Calu3 (cell line): Measurements from ENCODE around the gene CDKN2AIP.

GRCh38 chr4:182191244-182191552 lies 52.0 kb upstream of the TENM3 start:
- PRO-cap, result no peak

DNA sequence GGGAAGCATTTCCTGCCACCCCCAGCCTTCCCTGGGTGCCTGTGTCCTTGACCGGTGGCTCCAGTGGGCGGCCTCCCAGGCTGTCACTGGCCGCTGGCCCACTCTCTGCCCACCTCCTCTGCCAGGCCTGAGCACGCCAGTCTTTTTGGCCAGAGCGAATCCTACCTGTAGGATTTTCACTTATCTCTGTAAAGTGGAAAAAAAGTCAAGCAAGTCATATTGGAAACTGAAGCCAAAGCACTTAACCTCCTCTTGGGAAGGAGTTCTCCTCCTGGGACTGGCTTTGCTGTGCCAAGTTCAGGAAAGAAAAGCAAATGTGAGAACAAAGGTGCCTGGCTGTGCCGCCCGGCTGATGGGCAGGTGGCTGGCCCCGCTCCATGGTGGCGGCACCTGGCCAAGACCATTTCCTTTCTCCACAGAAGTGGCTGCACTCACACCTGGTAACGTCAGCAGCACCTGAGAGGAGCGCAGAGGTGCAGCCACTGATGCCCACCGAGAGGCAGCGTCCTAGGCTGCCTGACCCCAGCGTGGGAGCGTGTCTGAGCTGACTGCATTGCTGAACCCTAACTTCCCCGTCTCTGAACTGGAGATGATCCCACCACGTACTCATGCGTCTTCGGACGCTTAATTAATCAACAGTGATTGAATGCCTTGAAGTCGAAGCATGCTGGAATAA lies 54.3 kb downstream of the DCTD start:
- PRO-cap, result no peak

DNA sequence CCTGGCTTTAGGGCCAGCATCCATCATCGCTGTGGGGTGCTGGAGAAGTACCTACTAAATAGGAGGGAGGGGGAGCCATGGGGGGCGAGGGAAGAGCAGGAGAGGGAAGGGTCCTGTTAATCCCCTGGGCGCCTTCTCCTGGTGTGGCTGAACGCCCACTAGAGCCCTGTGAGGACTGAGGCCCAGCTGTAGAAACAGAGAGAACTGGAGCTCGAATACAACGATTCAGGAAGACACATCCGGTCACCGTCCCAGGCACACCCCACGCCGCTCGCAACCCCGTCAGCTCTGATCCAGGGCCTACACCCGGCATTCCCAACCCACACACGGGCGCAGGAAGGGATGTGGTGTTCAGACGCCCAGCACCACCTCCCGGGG lies 525 bp downstream of the DCTD start:
- PRO-cap, result bidirectional peak, plus-strand start at position 246 of the sequence, minus-strand start at position 219 of the sequence

GRCh38 chr4:182918254-182918573 lies 1.0 kb upstream of the DCTD start:
- PRO-cap, result no peak

DNA sequence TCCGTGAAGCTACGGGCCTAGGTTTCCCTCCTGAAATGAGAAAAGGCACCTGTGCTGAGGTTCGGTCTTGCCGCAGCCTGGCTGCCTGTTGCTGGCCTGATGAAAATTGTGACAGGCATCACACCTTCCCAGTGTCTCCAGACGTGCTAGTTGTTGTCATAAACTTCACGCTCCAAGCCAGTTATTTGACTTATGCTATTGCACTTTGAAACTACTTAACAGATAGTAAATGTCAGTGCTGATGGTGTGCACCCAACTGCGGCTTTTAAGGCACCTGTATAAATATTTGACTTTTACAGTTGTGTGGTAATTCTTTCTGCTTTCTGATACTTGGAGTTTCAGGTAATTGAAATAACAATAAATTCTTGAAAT lies 1.7 kb downstream of the WWC2 start:
- PRO-cap, result no peak

DNA sequence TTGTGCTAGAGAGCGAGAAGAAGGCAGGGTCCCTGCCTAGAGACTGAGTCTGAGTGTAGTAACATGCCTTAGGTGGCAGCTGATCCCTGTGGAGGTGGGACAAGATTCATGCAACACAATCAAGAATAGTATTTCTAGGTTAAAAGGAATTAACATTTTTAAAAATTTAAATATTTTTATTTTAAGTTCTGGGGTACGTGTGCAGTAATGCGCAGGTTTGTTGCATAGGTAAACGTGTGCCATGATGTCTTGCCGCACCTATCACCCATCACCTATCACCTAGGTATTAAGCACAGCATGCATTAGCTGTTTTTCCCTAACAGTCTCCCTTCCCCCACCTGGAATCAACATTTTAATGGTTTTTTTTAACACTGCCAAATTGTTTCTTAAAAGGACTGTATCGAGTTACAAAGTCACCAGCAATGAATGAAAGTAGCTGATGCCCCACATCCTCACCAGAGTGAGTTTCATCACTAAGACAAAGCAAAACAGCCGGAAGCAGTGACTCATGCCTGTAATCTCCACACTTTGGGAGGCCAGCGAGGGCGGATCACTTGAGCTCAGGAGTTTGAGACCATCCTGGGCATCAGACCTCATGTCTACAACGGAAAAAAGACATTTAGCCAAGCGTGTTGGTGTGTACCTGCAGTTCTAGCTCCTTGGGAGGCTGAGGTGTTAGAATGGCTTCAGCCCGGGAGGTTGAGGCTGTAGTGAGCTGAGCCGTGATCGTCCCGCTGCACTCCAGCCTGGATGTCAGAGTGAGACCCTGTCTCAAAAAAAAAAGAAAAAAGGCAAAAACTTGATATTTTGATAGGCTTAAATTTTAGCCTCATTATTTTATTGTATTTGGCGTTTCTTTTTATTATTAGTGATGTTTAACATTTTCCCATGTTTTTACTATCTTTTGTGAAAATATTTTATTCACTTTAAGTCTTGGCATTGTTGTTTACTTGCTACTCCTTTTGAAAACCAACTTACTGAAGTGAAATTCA lies 84.2 kb downstream of the WWC2 start:
- PRO-cap, result no peak

GRCh38 chr4:183444474-183445503 lies at the start of gene CDKN2AIP:
TSS of gene CDKN2AIP (plus strand) at chr4:183444636.
- PRO-cap, result bidirectional peak, plus-strand start at chr4:183444636, minus-strand start at chr4:183444551; bidirectional peak, plus-strand start at chr4:183444966, minus-strand start at chr4:183444891; bidirectional peak, plus-strand start at chr4:183445211, minus-strand start at chr4:183445108

DNA sequence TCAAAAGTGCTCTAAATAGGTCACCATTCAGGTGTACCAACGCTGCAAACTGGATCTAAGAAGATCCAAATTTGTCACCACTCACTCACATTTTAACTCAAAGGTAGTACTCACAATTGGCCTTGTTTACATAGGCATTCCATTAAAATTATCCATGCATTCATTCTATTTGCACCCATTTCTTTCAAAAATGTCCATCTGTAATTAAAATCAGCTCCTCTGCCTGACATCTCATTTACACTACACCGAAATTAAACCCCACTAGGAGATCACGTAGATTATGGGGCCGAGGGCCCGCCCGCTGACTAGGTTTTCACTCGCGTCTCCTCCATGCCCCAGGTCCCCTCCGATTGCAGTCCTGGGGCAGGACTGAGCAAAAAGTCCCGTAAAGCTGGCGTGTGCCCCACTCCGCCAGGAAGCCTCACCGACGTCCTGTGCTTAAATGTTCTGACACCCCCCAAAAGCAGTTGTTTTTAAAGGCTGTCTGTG lies 1.3 kb upstream of the ING2 start:
- PRO-cap, result no peak

DNA sequence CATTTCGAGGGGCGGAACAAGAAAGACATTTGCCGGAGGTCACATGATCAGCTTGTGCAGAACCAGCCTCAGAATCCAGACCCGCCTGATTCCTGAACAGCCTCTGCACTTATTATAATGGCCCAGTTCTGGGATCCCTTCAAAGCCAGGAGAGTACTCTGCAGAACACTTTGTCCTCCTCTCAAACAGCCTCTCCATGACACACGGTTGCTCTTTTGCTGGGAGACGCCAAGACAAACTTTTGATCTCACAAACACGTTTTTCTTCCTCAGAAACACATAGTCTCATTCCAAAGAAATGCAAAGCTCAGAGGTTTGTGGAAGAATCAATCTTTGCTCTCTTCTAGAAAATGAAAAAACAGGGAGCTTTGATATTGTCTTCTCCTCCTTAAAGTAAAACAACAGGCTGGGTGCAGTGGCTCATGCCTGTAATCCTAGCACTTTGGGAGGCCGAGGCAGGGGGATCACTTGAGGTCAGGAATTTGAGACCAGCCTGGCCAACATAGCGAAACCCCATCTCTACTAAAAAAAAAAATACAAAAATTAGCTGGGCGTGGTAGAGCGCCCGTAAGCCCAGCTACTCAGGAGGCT lies 48.2 kb downstream of the RWDD4 start:
- PRO-cap, result no peak

DNA sequence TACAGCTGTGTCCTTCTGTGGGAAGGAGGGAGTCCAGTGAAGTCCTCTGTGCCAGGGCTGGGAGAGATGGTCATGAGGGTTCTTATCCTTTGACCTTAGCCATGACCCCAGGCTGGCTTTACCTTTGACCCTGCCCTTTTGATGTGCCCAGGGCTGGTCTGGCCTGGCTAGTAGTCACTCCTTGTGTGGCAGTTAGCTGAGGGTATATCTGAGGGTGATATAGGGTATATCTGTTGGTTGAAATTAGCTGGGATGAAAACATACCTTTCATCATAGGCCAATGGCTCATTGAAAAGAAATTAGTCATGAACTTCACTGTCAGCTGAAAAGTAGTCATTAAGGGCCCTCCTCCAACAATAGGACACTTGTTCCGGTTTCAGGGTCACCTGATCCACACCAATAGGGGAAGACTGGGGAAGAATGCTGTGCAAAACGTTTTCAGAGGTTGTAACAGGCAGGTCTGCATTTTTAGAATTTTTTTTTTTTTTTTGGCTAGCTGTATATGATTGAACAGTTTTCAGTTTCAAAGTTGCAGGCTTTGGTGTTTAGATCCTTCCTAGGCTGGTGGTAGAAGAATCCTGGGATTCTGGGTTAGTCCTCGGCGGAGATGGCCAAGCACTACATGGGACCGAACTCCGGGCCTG lies 74.6 kb upstream of the STOX2 start:
- PRO-cap, result no peak

- PRO-cap, result no peak
Measured at GRCh38 chr4:183905641-183906191, 609 bp downstream of the STOX2 start.

GRCh38 chr4:183966058-183966731 lies 61.1 kb downstream of the STOX2 start:
- PRO-cap, result no peak

DNA sequence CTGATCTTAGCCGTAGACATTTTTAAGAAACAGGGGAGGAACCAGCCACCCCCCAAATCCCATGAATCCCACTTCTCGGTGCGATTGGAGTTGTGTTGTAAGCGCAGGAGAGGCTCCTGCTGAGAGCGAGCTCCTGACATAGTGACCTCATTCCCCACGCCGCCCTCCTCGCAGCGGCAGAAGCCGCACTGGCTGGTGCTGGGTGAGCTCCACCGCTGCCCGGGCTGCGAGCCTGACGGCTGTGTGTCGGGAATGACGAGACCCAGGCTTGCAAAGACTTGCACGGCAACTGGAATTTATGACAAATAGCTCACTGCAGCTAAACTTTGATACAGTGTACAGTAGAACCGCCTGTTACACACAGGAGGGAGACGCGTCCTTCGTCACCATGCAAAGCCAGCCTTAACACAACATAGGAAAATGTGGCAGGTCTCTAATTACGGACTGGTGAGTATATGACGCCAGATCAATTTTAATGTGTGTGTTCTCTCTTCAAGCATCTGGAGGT lies 82.4 kb downstream of the STOX2 start:
- PRO-cap, result bidirectional peak, plus-strand start at position 179 of the sequence, minus-strand start at position 190 of the sequence

- PRO-cap, result no peak
Measured at GRCh38 chr4:184154067-184154667, 63.5 kb downstream of the ENPP6 start.

DNA sequence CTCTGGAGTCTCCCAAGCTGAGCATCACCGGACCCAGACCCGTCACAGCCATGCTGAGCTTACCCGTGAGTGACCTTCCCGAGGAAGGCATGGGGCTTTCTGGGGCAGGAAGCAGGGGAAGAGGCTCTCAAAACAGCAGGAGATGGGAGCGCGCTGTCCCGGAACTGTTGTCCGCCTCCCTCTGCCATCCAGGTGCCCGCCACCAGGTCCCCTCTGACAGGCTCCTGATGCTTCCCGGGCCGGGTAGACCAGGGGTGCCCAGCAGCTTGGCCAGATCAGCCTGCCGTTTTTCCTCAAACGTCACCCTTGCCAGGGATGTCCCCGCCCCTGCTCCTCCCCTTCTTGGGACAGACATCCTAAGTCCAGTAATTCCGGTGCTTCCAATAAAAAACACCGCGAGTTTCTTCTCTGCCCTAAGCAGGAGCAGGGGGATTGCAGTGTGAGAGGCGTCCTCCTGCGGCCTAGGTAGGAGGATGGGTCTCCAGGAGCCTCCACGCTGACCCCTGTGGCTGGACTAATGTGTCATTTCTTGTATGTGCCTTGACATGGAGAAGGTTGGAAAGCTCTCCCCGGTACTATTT lies 66.4 kb upstream of the ENPP6 start:
- PRO-cap, result no peak

DNA sequence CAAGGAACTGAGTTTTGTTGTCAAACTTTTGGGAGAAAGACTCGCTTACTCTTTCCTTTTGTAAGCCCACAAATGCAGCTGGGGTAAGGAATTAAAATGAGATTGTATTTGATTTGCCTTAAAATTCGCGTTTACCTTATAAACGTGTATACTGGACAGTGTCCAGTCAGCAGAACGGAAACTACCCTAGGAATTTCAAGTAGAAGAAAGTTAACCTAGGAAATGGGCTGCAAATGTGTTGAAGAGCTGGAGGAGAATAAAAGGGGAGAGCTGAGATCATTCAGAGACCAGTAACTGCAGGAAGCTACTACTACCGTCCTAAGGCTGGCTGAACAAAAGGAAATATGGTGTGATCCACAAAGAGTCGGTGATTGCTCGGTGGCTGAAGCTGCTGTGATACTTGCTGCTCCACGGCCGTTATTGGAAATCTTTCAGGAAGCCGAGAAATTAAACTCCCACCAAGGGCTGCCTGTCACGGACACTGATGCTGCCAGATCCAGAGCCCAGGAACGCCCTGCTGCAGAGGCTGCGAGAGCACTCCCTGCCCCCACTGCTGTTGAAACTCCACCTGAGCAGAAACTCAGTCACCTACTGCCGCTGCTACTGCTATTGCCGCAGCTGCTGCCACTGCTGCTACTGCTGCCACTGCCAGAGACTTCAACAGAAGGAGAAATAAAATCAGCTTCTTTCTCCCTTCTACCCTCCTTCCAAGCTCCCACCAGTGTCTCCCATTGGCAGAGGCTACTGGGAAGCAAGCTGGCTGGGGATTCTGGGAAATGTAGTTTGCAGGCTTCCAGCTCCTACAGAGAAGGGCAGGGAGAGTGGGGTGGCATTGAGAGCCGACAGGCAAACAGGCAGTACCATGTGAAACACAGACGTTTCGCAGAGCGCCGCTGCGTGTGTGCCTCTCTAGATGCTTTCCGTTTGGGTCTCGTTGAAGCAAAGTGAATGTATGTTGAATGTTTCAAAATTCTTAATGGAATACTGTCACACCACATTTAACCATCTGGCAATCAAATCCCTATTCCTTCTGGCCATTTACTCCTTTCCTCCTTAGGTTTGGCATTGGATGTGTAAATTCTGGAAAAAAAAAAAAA lies 125.9 kb upstream of the ENPP6 start:
- PRO-cap, result bidirectional peak, plus-strand start at position 286 of the sequence, minus-strand start at position 258 of the sequence; bidirectional peak, plus-strand start at position 832 of the sequence, minus-strand start at position 483 of the sequence

DNA sequence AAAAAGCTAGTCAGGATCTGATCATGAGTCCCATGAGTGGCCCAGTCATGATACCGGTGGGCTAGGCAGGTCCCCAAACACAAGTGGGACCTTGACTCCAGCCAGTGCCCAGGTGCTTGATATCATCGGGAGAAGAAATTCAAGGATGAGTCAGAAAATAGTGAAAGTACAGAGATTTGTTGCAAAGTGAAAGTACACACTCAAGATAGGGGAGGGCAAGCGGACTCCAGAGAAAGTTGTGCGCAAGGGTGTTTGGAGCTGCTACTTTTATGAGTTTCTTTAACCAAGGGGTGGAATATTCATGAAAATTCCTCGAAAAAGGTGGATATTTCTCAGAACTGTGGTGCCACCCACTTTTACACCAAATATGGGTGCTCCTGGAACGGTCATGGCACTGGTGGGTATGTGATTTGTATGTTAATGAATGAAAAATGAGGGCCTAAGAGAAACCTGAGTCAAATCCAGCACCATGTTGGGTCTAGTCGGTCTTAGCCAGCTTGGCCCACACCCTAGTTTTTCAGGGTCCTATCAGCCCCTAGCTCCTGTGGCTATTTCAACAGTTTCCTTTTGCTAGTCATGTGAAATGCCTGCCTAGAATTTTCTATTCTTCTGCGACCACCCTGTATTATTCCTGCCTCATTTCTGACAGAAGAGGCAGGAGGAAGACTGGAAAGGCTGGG lies 107.5 kb downstream of the IRF2 start:
- PRO-cap, result no peak

DNA sequence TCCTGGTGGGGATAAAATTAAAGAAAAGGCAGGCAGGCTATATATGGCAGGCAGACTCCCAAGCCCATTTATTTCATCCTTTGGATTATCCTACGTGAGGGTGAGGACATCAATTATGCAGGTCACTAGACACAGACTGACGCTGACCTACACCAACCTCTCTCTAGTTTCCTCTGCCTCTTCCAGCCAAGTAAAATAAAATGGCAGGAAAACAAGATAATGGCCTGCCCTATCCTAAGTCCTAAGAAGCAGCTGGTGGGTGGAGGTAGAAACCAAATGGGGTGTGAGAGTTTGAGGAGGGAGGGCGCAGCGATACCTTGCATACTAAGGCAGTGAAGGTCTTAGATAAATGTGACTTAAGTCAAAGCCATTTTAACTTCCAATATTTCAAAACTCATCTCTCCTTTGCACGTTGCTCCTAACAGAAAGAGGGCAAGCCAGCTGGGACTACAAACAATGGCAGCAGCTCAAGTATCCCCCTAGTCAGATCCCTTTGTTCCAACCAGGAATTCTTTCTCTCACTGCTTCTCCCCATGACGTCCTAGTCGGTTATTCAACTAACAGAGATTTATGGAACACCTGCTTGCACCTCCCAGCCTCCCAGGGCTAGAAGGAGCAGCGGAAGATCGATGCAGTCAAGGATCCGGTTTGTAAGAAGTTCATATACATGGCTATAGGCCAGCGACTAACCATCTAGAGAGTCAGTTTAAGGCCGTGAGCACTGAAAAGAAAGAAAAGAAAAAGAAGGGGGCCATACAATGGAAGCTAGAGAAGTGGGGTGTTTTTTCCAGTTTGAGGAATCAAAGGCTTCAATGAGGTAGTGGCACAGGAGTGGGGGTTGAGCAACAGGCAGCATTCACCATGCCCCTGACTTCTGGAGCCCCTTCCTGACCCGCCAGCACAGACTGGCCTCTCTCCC lies 72.6 kb downstream of the IRF2 start:
- PRO-cap, result no peak

GRCh38 chr4:184409679-184410437 lies 64.5 kb downstream of the IRF2 start:
- PRO-cap, result no peak

GRCh38 chr4:184444817-184445392 lies 29.4 kb downstream of the IRF2 start:
- PRO-cap, result no peak